Islet of Langerhans (tissue), 1 donor: ENCODE results near the gene GJC1.

GRCh38 chr17:44786593-44787246 lies 27.9 kb downstream of the ADAM11 start:
- RRBS, result 38% methylated on average over 2 of the region's 20 CpGs

DNA sequence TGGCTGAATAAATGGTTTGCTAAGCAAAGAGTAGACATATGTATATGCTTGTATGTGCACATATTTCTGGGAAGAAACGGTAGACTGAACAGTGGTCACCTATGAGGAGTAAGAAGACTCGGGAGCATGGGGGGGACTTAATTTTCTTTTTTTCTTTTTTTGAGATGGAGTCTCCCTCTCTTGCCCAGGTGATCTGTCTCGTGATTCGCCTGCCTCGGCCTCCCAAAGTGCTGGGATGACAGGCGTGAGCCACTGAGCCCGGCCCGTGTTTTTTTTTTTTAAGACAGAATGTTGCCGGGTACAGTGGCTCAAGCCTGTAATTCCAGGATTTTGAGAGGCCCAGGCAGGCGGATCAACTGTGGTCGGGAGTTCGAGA lies 34.2 kb downstream of the ADAM11 start:
- RRBS, result no CpG with 5 or more reads among the region's 12 CpGs

DNA sequence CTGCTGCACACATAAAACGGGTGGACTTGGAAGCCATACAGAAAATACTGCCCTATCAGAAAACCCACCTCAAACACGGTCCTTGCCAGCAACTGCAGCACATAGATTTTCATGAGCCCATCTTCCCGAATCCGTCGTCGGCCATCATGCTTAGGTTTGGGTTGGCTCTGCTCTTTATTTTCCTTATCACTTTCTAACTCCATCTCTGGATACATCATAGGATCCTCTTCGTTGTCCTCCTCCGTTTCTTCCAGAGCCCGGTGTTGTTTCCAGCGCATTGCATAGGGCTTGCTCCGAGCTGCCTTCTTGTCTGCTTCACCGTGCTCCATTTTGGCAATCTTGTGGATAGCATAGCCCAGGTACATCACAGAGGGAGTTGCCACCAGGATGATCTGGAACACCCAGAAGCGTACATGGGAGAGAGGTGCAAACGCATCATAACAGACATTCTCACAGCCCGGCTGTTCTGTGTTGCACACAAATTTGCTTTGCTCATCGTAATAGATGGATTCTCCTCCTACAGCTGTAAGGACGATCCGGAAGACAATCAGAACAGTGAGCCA lies 24.8 kb downstream of the GJC1 start:
- RRBS, result 93% methylated on average over 3 of the region's 18 CpGs

- RRBS, result 6% methylated on average over 29 of the region's 126 CpGs
Observed at GRCh38 chr17:44829363-44830340, at the start of gene GJC1. GJC1 (minus strand) TSS chr17:44830287.

DNA sequence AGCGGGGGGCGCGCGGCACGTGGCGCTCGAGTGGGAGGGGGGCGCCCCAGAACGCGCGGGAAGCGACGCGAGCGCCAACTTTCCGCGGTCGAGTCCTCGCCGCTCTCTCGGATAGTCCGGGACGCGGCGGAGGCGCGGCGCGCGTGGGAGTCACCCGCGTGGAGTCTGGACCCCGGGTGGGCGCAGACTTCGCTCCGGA lies 153 bp upstream of the GJC1 start:
- RRBS, result 5% methylated on average over 12 of the region's 36 CpGs

DNA sequence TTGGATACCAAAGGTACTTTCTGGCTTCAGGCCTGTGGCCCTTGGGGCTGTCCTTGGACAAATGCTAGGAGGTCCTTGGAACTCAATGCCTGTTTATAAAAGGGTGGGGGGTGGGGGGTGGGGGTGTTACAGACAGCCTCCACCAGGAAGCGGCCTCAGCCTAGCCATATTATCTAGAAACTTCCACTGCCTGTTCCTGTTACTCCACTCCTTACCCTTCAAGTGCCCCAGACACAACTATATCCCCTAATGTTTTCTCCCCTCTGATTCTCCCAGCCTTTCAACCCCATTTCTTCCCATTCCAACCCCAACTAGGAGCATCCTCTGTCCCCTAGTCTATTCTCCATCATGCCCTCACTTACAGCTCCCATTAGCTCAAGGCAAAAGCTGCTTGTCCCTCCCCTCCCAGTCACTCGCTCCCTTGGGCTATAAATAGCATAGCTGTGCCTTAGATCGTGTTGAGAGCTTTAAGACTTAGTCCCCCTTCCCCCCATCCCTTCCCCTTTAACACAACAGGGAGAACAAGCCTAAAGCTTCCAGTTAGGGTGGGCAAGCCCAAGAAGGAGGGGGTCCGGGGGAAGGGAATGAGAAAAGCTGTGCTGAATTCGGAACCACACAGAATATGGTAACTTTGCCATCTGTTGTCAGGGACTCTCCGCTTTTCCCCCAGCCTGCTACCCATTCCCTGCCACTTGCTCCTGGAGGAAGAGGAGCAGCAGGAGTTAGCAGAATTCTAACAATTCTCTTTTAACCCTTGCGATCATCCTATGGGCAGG lies 5.1 kb upstream of the HIGD1B start:
- RRBS, result no CpG with 5 or more reads among the region's 7 CpGs

DNA sequence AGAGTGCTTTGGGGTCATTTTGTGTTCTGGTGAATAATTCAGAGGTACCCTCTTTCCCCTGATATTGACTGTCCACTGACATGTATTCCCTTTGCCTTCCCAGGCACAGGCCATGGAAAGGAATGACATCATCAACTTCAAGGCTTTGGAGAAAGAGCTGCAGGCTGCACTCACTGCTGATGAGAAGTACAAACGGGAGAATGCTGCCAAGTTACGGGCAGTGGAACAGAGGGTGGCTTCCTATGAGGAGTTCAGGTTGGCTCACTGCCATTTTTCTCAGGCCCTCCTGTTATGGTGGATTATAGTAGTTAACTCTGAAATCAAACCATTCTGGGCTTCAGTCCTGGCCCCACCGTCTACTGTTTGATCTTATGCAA lies 1.3 kb downstream of the CCDC103 start:
- RRBS, result no CpG with 5 or more reads among the region's 3 CpGs

- RRBS, result no CpG with 5 or more reads among the region's 12 CpGs
Observed at GRCh38 chr17:44981260-44982011, 13.3 kb upstream of the C1QL1 start.

DNA sequence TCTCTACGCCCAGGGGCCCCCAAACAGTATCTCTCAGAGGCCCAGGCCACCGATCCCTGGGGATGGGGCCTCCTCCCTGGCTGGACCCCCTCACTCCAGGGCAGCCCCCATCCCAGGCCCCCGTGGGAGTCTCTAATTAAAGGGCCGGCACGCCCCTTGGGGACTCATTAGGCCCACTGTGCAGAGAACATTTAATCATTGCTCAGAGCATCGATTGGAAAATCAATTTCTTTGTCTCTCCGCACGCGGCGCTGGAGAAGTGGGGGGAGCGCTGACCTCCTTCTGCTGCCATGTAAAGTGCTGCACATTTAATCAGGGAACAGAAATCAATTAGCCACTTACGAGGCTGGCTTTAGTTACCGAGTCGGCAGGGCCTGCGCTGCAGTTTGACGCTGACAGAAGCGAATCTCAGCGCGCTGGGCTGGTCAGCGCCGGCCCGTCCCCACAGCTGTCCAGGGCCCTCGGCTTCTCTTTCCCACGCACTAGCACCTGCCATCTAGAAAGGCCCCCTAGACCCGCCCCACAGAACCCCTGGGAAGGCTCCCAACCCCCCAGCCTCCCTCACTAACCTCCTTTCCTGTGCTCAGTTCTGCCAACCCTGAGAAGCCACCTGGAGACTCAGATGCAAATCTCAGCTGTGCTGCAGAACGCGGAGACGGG lies 20.2 kb upstream of the C1QL1 start:
- RRBS, result no CpG with 5 or more reads among the region's 28 CpGs

DNA sequence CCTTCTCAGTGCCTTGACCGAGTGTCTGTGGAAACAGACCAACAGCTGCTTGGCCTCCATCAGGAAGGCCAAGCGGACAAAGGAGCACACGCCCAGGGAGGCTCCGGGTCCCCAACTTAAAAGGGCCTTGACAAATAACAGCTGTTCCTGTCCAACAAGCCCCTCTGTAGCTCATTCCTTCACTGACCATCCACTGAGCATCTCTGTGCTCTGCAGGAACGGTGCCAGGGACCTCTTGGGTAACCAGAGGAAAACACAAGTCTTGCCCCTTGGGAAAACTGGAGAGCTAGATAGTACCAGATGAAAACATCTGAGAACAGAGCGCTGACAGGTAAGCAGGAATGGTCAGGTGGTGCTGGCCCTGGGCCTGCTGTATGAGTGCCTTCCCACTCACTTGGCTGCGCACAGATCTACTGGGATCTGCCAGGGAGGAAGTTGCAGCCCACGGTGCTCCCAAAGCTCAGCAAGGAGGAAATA lies 12.7 kb downstream of the DCAKD start:
- RRBS, result no CpG with 5 or more reads among the region's 8 CpGs

GRCh38 chr17:45073572-45074236 lies 12.6 kb downstream of the NMT1 start:
- RRBS, result no CpG with 5 or more reads among the region's 5 CpGs

- RRBS, result no CpG with 5 or more reads among the region's 14 CpGs
Observed at GRCh38 chr17:45114115-45114515, 18.2 kb downstream of the PLCD3 start.

DNA sequence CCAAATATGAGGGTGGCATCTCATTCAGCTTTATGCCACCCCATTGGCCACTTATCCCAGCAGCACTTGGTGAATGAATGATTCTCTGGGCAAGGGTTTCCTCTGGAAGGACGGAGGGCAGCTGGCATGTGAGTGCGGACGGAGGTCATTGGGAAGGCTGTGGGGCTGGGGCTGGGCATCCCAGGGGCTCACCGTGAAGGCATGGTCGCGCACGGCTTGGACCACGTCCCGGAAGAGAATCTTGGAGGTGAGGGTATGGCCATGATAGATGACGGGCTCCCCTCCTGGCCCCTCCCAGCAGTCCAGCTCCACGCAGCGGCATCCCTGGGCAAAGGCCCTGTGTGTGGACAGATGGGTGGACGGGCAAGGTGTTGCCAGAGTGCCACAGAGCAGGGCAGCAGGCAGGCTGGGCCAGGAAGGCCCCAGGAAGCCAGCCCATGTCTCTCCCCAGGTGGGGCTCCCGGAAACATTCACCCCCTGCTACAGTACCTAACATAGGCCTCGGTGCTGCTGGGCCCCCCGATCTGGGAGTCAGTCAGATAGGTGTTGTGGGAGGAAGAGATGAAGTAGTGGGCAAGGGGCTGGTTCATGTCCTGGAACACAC lies 14.4 kb downstream of the PLCD3 start:
- RRBS, result no CpG with 5 or more reads among the region's 16 CpGs

GRCh38 chr17:45127778-45128503 lies 4.4 kb downstream of the PLCD3 start:
- RRBS, result no CpG with 5 or more reads among the region's 16 CpGs

- RRBS, result no CpG with 5 or more reads among the region's 15 CpGs
Observed at GRCh38 chr17:45135973-45136446, 523 bp downstream of the ACBD4 start.

DNA sequence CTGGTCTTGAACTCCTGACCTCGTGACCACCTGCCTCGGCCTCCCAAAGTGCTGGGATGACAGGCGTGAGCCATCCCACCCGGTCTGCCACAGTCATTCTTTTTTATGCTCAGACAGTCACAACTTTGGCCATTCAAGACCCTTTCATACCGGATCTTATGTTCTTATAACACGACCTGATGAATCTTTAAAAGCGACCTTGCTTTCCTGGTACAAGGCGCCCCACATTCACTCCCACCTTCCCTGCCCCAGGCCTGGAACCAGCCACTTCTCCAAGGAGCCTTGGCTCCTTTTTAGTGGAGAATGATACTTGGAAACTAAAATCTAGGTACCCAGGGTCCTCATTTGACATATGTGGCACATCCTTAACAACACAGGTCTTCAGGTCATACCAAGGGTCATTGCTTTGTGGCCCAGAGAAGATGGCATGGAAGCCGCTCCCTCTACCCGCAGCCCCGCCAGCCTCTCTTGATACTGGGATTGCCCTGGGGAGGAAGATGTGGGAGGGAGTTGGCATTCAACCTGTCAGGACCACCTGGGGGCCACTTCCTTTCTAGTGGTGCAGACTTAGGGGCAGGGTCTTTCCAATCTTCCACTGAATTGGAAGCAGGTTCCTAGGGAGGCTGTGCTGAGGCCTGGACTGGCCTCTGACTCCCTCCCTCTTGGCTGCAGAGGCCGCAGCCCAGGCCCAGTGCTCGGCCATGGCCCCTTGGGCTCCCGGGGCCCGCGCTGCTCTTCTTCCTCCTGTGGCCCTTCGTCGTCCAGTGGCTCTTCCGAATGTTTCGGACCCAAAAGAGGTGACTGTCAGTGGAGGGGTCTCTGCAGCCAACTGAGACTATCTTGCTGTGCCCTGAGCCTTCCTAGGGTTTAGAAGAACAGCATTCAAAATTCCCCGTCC lies 5.3 kb upstream of the HEXIM1 start:
- RRBS, result 38% methylated on average over 4 of the region's 21 CpGs

DNA sequence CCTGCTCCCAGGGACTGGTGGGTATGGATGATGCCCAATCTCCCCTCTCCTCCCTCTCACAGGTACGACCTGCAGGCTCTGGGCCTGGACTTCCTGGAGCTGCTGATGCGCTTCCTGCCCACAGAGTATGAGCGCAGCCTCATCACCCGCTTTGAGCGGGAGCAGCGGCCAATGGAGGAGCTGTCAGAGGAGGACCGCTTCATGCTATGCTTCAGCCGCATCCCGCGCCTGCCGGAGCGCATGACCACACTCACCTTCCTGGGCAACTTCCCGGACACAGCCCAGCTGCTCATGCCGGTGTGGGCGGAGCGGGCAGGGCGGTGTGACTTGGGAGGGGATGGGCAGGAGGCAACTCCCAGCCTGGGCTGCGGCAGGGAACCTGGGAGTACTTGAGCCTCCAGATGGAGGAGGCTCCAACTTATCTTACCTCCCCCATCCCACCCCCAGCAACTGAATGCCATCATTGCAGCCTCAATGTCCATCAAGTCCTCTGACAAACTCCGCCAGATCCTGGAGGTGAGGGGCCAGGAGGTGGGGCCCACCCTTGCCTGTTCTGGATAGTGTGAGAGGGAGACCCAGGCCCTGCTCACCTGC lies 18.1 kb downstream of the SPATA32 start:
- RRBS, result 65% methylated on average over 3 of the region's 19 CpGs

- RRBS, result no CpG with 5 or more reads among the region's 5 CpGs
Observed at GRCh38 chr17:45291189-45291709, 25.6 kb downstream of the MAP3K14 start.

DNA sequence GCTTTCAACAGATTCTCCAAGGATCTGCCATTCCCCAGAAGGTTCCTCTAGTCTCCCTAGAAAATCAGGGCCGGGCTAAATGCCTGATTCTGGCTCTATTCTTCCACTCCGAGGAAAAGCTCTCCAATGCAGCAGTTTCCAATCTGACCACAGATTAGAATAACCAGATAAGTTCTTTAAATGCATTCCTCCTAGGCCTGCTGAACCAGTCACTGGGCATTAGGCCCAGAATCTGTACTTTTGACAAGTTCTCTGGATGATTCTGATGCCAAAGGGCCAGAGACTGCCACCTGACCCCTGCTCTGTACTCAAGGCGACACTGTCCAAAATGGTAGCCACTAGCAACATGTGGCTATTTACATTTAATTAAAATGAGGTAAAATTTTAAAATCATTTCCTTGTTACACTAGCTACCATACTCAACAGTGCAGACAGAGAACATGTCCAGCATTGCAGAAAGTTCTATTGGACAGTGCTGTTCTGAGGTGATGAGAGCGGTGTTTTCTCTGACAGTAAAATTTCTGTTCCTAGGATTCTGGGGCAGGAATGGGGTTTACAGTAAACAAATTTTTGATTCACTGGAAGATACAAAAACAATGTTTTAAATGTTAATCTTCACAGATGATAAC lies 22.2 kb downstream of the MAP3K14 start:
- RRBS, result no CpG with 5 or more reads among the region's 4 CpGs

GRCh38 chr17:45313946-45314719 lies 2.7 kb downstream of the MAP3K14 start:
- RRBS, result no CpG with 5 or more reads among the region's 7 CpGs